Mesangial cell (primary cell): Measurements from ENCODE around the genes RBPJL, SPINT3, WFDC8, WFDC9, WFDC11 and SPATA25.

GRCh38 chr20:44734929-44735446 lies 10.7 kb upstream of the KCNK15 start:
- RAMPAGE, long total RNA, result no peak

GRCh38 chr20:44908914-44909238 lies 984 bp upstream of the PABPC1L start:
- RAMPAGE, long total RNA, result no peak

DNA sequence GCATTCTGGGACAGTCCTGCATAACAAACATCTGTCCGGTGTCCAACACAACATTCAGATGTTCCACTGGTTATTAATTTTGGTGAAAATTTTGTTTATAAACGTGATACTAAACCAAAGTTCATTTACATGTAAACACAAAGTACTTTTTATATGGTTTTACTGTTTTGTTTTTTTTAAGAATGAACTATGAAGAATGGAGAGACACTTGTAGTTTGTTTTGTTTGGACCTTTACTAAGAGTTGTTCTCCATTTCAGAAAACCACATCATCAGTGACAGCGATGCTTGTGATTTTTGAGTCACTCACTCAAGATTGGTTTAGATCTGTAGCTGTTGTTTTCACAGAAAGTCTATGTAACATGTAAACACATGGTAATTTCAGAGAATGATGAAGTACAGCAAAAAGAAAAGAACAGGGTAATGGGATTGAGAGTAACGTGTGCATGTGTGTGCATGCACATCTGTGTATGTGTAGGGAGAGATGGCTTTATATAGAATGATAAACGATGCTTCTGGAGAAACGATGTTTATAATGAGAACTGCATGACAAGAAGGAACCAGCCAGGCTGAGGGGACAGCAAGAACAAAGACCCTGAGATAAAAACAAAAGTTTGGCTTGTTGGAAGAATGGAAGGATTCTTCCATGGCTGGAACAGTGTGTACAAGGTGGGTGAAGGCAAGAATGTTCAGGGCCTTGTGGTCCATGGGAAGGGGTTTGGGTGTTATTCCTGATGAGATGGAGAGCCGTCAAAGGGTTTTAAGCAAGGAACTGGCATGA lies 19.6 kb downstream of the KCNS1 start:
- RAMPAGE, long total RNA, result no peak

DNA sequence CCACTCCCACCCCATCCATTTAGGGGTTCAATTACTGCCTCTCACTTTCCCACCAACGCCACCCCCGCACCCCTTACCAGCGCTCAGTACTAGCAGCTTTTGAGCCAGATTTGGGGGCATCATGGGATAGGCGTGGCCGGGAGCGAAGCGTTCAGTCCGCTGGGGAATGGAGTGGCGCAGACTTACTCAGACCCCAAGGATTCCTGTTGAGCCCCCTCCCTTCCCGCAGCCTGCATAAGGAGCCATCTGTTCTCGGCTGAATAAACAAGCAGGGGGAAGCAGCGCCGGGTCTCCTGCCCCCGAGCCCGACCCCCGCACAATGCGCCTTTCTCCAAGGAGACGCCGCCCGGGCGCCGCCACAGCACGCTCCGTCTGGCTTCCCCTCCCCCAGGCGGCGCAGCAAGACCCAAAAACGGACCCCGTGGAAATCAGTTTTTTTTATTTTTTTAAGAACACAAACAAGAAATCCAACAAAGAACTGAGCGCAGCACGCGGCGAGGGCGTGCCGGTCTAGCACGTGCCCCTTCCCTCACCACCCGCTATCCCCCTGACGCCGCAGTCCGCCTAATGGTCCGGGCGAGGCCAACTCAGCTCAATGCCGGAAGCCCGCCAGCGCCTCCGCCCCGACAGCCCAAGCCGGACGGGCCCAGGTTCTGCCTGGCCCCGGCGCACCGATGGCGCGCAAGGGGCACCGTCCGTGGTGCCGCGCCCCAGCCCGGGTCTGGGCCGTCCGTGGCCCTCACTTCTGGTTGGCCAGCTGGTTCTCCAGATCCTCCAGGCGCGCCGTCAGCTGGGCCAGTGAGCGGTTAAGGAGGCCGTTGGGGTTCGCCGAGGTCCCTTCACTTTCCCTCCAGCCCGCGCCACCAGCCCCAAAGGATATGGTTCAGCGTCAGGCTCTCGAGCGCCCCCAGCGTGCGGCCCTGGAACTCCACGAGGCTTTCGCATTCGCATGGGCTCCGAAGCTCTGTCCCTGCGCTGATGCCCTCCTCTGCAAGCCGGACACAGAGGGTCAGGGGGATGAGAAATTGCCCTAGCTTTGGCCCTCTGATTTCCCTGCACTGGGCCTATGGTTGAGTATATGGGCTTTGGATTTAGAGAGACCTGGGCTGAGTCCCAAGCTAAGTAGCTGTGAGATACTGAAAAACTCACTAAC lies 13.2 kb upstream of the RBPJL start:
- RAMPAGE, long total RNA, result no peak

DNA sequence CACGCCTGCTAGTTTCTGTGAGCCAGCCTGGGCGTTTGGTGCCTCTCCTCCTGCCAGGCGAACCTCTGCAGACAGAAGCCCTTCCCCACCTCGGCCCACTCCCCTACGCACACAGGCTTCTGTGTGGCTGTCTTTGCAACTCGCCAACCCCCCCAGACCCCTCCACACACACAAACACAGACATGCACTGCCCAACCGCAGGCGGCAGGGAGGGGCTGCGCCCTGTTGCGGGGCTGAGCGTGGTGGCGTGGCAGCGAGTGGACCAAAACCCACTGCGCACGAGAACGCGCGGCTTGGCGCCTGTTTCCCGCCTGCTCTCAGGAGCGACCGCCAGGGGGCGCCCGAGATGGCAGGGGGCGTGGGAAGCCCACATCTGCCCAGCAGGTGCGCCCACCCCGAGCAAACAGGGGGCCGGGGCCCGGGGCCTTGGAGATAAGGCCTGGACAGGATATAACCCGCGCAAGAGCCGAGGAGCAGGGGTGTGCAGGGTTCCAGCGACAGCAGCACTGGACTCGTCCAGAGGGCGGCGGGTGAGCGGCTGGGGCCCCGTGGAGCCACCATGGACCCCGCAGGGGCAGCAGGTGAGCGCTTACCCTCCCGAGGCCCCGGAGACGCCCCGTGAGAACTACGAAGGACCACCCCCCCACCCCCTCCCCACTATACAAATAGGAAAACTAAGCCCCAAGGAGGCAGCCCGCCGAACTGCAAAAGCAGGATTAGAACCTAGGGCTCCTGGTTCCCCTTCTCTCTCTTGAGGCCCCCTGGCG lies at the start of gene RBPJL:
Gene RBPJL, plus strand, starts transcription at position 477 of the 767 bp plus-strand sequence.
- RAMPAGE, long total RNA, result no peak

- RAMPAGE, long total RNA, result no peak
These were observed 3.6 kb downstream of the SDC4 start for GRCh38 chr20:45344615-45345023.

DNA sequence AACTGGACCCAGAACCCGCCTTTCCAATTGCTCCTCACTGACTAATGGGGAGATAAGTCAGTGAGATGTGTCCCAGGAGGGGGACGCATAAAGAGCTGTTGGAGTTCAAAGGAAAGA lies 622 bp upstream of the DBNDD2 start:
- RAMPAGE, long total RNA, result no peak

DNA sequence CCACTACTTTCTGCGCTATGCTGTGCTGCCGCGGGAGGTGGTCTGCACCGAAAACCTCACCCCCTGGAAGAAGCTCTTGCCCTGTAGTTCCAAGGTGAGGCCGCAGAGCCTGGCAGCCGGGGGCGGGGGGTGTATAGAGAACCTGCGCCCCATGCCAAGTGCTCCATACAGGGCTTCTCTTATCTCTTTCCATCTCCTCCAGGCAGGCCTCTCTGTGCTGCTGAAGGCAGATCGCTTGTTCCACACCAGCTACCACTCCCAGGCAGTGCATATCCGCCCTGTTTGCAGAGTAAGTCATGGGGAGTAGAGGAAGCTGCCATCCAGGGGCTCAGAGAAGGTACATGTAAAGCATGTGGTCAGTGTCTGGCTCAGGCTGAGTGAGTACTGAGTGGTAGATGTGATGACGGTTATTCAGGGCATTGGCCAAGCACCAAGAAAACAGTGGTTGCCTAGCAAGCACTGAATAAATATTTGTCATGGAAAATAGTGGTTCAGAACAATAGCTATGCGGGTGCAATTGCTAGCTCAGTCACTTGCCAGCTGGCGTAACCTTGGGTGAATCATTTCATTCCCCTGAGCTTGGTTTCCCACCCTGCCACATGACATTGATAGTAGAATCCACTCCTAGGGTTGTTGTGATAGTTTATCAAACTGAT lies 3.5 kb downstream of the PIGT start:
- RAMPAGE, long total RNA, result no peak

DNA sequence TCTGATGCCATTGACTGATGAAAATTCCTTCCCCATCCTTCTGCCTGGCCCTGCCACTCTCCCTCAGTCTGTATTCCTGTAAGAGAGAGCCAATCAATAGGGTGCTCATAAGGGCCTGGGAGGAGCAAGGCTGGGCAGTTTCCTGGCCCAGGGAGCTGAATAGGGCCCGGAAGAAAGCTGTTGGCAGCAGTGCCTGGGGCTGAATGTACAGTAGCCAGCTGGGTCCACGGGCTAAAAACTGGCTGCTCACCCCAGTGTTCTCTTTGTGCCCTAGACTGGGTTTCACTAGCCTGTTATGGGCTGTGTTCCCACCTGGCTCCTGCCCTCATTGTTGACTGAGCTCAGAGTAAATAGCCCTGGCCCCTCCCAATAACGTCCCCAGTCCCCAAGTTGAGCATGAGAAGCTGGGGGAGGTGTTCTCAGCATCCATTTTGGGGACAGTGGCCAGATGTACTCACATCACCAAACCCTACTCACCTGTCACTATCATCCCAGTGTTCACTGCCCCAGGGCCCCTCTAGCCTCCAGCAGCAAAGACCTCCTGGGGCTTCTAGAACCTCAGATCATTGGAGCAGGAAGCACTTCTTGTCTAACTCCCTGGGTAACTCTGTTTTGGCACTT lies 1.6 kb upstream of the WFDC2 start:
- RAMPAGE, long total RNA, result no peak

DNA sequence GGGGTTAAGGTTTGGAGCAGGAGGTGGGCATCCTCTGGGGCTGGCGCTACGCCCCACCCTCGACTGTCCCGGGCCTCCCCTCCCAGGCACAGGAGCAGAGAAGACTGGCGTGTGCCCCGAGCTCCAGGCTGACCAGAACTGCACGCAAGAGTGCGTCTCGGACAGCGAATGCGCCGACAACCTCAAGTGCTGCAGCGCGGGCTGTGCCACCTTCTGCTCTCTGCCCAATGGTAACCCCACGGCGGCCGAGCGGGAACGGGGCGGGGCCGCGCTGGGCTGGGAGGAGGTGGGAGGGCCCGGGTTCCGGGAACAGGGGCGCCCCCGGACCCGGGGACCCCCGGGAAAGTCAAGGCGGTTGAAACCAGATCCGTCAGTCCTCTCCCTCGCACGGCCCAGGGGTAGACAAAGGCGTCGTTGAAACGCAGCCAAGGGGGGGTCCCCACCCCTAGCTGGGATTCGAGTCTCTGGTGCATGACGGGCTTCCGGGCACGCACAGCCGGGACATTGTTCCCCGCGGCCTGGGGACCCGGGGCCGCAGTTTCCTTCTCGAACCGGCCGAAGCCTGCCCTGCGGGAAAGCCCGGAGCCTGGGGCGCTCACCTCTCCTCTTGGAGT lies 857 bp downstream of the WFDC2 start:
- RAMPAGE, long total RNA, result no peak

GRCh38 chr20:45515416-45515800 lies at the start of gene SPINT3:
SPINT3 (minus strand) TSS chr20:45515622.
- RAMPAGE, long total RNA, result no peak

GRCh38 chr20:45579140-45579642 lies at the start of gene WFDC8:
WFDC8 (minus strand) TSS chr20:45579284.
- RAMPAGE, long total RNA, result no peak

GRCh38 chr20:45631084-45631649 lies at the start of gene WFDC9:
WFDC9 (minus strand) TSS chr20:45631284.
- RAMPAGE, long total RNA, result no peak

GRCh38 chr20:45670171-45670513 lies at the start of gene WFDC11:
WFDC11 (minus strand) TSS chr20:45670239.
- RAMPAGE, long total RNA, result no peak

- RAMPAGE, long total RNA, result no peak
These were observed 4.7 kb downstream of the DNTTIP1 start for GRCh38 chr20:45796436-45796788.

GRCh38 chr20:45828551-45828937 lies 1.4 kb upstream of the TNNC2 start:
- RAMPAGE, long total RNA, result no peak

DNA sequence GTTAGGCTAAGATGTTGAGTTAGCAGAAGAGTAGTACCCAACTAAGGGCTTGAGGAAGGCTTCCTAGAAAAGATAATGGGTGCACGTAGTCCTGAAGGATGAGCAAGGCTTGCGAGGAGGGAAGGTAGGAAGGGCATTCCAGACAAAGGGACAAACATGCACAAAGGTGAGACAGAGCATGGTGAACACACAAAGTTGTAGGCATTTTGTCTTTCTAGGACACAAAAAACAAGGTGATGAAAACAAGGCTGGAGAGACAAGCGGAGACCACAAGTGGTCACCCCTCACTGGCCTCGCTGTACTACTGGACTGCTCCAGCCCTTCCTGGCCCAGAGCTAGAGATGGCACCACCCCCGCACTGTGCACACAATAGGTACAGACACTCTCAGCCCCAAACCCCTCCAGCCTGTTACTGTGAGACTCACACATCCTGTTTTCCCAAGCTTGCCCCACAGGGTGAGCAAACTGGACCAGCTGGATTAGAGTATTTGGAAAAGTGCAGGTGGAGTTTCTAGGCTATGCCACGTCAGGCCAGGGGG lies 8.5 kb upstream of the ZSWIM1 start:
- RAMPAGE, long total RNA, result no peak

- RAMPAGE, long total RNA, result no peak
These were observed at the start of gene SPATA25 for GRCh38 chr20:45887422-45887883. SPATA25 (minus strand) TSS chr20:45887622.

GRCh38 chr20:45894617-45895167 lies 3.6 kb downstream of the CTSA start:
- RAMPAGE, long total RNA, result no peak

DNA sequence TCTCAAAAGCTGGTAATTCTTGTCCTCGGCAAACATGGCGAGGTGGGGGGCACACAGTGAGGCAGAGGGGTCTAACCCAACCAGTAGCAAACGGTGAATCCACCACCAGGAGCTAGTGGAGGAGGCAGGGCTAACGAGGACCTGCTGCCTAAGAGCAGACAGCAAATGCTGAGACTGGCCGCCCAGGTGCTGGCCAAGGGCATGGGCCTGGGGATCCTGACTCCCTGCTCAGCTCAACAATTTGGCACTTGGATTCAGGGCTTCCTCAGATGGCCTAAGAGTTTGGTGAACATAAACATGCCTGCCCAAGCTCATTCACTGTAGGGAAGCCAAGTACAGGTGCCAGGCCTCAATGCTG lies 18.4 kb downstream of the PCIF1 start:
- RAMPAGE, long total RNA, result no peak